Measurements from ENCODE around the genes RPS13, ABCC8, MYOD1, SAA2, SPTY2D1 and TMEM86A.

GRCh38 chr11:16863363-16863945 lies 125.0 kb downstream of the C11orf58 start:
- PRO-cap = no peak
CAGE:
- cytosol, long polyA plus RNA = no peak
- long polyA plus RNA = no peak
- nucleus, long polyA plus RNA = no peak

GRCh38 chr11:17077017-17077768 lies at the start of gene RPS13:
TSS of gene RPS13 (minus strand) at chr11:17077667.
- PRO-cap = bidirectional peak, plus-strand start at chr11:17077877, minus-strand start at chr11:17077667
CAGE:
- cytosol, long polyA plus RNA = start-site peak on the minus strand at chr11:17077661-17077684, 1,435 and 795 reads in 2 replicates
- long polyA plus RNA = no peak
- nucleus, long polyA plus RNA = no peak

DNA sequence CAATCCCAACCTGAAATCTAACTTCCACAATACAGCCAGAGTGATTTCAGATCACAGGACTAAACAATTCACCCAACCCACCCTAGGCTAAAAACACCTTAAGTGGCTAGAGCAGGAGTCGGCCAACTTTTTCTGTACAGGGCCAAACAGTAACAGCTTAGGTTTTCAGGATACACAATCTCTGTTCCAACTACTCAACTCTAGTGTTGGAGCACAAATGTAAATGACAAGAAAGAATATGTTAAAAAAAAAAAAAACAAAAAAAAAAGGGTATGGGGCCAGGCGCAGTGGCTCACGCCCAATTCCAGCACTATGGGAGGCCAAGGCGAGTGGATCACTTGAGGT lies 64.4 kb downstream of the PIK3C2A start:
- PRO-cap = no peak
CAGE:
- cytosol, long polyA plus RNA = no peak
- long polyA plus RNA = no peak
- nucleus, long polyA plus RNA = no peak

- PRO-cap = no peak
CAGE:
- cytosol, long polyA plus RNA = no peak
- long polyA plus RNA = no peak
- nucleus, long polyA plus RNA = no peak
Measured at GRCh38 chr11:17476287-17477223, at the start of gene ABCC8. TSS of gene ABCC8 (minus strand) at chr11:17476845.

DNA sequence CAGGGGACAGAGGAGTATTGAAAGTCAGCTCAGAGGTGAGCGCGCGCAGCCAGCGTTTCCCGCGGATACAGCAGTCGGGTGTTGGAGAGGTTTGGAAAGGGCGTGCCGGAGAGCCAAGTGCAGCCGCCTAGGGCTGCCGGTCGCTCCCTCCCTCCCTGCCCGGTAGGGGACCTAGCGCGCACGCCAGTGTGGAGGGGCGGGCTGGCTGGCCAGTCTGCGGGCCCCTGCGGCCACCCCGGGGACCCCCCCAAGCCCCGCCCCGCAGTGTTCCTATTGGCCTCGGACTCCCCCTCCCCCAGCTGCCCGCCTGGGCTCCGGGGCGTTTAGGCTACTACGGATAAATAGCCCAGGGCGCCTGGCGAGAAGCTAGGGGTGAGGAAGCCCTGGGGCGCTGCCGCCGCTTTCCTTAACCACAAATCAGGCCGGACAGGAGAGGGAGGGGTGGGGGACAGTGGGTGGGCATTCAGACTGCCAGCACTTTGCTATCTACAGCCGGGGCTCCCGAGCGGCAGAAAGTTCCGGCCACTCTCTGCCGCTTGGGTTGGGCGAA lies at the start of gene MYOD1:
TSS of gene MYOD1 (plus strand) at position 369 of the 550 bp plus-strand sequence.
- PRO-cap = no peak
CAGE:
- cytosol, long polyA plus RNA = no peak
- long polyA plus RNA = no peak
- nucleus, long polyA plus RNA = no peak

DNA sequence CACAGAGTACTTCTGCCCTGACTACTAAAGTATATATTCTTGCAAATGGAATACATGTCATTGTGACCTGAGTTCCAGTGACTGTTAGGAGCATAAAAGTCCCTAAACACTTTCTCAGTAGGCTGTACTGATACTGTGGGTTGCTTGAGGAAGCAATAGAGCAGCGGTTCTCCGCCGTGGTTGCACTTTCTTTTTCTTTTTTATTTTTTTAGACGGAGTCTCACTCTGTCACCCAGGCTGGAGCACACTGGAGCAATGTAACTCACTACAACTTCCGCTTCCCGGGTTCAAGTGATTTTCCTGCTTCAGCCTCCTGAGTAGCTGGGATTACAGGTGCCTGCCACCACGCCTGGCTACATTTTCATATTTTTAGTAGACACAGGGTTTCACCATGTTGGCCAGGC lies 2.1 kb downstream of the SAA2 start:
- PRO-cap = no peak
CAGE:
- cytosol, long polyA plus RNA = no peak
- long polyA plus RNA = no peak
- nucleus, long polyA plus RNA = no peak

GRCh38 chr11:18248299-18249023 lies at the start of gene SAA2:
TSS of gene SAA2 (minus strand) at chr11:18248668.
- PRO-cap = no peak
CAGE:
- cytosol, long polyA plus RNA = no peak
- long polyA plus RNA = no peak
- nucleus, long polyA plus RNA = no peak

GRCh38 chr11:18310738-18311418 lies 11.1 kb downstream of the HPS5 start:
- PRO-cap = no peak
CAGE:
- cytosol, long polyA plus RNA = no peak
- long polyA plus RNA = no peak
- nucleus, long polyA plus RNA = no peak

- PRO-cap = no peak
CAGE:
- cytosol, long polyA plus RNA = no peak
- long polyA plus RNA = no peak
- nucleus, long polyA plus RNA = no peak
Measured at GRCh38 chr11:18383524-18383952, 10.8 kb upstream of the LDHA start.

DNA sequence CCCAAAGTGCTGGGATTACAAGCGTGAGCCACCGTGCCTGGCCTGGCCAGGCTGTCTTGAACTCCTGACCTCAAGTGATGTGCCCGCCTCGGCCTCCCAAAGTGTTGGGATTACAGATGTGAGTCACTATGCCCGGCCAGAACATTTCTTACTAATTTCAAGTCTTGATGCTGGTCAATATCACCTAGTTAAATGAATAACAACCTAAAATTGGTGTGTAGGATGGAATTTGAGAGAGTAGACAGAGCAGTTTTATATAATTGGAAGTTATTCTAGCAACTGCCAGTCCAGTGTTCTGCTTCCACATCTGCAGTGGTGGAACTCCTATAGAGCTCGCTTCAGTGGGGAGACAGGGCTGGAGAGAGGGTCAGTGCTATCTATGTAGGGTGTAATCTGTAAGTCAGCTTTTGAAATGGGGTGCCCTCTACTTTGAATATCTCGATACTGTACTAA lies 4.5 kb downstream of the LDHA start:
- PRO-cap = no peak
CAGE:
- cytosol, long polyA plus RNA = no peak
- long polyA plus RNA = no peak
- nucleus, long polyA plus RNA = no peak

GRCh38 chr11:18402735-18403202 lies 8.4 kb downstream of the LDHA start:
- PRO-cap = no peak
CAGE:
- cytosol, long polyA plus RNA = no peak
- long polyA plus RNA = no peak
- nucleus, long polyA plus RNA = no peak

DNA sequence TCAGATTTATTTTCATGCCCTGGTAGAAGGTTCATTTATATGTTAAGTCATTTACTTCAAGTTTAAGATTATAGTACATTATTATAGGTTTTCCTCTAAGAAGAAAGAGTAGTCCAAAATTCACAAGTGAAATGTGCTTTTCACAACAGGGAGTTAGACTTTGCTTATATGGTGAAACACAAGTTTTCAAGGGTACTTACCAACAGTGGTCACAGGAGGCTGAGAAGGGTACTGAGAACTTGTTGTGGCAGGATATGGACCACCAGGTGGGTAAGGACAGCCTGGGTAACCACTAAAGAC lies 24.5 kb downstream of the TSG101 start:
- PRO-cap = no peak
CAGE:
- cytosol, long polyA plus RNA = no peak
- long polyA plus RNA = no peak
- nucleus, long polyA plus RNA = no peak

DNA sequence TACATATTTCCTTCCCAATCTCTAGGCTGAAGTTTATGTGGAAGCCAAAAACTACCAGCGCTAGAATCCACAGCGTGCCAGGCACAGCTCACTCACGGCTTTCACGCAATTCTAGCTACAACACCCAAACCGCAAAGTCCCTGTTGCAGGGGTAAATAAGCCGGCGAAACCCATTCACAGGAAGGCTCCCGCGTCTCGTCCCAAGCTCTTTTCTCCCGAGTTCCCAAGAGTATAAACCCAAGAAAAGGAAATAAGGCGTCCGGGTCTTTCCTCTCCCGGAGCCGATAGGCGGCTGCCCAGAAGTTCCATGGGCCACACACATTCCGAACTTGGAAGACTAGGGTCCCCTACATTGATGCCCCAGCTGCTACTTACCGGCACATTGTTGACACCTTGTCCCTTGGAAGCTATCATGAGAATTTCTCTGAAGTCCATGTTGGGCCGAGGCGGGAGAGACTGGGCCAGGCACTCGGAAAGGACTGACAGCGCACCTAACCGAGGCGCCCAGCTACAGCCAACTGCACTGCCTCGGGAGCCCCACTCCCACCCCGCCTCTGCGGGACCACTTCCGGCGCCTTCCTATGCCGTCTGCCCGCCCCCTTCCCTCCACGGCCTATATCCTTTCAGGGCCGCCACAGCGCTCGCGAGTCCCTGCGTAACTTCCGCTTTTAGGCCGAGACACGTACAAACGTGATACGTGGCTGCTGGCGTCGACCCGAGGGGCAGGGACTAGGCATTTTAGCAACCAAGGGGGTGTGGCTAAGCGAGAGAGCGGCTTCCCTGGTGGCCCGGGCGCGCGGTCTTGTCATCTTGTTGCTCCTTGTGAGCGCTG lies at the start of gene SPTY2D1:
TSS of gene SPTY2D1 (minus strand) at position 520 of the 832 bp plus-strand sequence.
- PRO-cap = bidirectional peak, plus-strand start at position 765 of the sequence, minus-strand start at position 557 of the sequence
CAGE:
- cytosol, long polyA plus RNA = start-site peak on the minus strand centred at position 521 of the sequence, 74 bp wide, 327 and 835 reads in 2 replicates
- long polyA plus RNA = start-site peak on the minus strand centred at position 525 of the sequence, 65 bp wide, 495 and 501 reads in 2 replicates
- nucleus, long polyA plus RNA = start-site peak on the minus strand centred at position 539 of the sequence, 40 bp wide, 502 and 330 reads in 2 replicates

- PRO-cap = bidirectional peak, plus-strand start at chr11:18698758, minus-strand start at chr11:18698541
CAGE:
- cytosol, long polyA plus RNA = no peak
- long polyA plus RNA = no peak
- nucleus, long polyA plus RNA = no peak
Measured at GRCh38 chr11:18698340-18699562, at the start of gene TMEM86A. TSS of gene TMEM86A (plus strand) at chr11:18698779.

DNA sequence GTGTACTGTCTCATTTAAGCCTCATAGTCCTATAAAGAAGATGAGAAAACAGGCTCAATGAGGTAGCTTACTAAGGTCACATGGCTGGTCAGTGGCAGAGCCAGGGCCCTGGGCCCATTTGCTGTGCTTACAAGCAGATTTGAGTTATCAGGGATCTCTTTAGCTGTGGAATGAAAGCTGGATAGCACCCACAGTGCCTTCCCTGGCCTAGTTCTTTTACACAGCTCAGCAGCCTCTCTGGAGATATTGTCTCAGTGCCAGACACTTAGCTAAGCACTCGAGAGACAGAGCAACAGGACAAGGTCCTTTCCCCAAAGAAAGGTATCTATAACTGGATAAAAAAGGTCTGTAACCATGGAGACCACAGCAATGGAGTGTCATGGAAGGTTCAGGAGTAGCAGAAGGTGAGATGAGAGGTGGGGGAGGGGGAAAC lies 6.2 kb downstream of the TMEM86A start:
- PRO-cap = no peak
CAGE:
- cytosol, long polyA plus RNA = no peak
- long polyA plus RNA = no peak
- nucleus, long polyA plus RNA = no peak

DNA sequence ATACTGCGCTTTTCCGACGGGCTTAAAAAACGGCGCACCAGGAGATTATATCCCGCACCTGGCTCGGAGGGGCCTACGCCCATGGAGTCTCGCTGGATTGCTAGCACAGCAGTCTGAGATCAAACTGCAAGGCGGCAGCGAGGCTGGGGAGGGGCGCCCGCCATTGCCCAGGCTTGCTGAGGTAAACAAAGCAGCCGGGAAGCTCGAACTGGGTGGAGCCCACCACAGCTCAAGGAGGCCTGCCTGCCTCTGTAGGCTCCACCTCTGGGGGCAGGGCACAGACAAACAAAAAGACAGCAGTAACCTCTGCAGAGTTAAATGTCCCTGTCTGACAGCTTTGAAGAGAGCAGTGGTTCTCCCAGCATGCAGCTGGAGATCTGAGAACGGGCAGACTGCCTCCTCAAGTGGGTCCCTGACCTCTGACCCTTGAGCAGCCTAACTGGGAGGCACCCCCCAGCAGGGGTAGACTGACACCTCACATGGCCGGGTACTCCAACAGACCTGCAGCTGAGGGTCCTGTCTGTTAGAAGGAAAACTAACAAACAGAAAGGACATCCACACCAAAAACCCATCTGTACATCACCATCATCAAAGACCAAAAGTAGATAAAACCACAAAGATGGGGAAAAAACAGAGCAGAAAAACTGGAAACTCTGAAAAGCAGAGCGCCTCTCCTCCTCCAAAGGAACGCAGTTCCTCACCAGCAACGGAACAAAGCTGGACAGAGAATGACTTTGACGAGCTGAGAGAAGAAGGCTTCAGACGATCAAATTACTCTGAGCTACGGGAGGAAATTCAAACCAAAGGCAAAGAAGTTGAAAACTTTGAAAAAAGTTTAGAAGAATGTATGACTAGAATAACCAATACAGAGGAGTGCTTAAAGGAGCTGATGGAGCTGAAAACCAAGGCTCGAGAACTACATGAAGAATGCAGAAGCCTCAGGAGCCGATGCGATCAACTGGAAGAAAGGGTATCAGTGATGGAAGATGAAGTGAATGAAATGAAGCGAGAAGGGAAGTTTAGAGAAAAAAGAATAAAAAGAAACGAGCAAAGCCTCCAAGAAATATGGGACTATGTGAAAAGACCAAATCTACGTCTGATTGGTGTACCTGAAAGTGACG lies 18.7 kb downstream of the ZDHHC13 start:
- PRO-cap = no peak
CAGE:
- cytosol, long polyA plus RNA = no peak
- long polyA plus RNA = no peak
- nucleus, long polyA plus RNA = no peak

DNA sequence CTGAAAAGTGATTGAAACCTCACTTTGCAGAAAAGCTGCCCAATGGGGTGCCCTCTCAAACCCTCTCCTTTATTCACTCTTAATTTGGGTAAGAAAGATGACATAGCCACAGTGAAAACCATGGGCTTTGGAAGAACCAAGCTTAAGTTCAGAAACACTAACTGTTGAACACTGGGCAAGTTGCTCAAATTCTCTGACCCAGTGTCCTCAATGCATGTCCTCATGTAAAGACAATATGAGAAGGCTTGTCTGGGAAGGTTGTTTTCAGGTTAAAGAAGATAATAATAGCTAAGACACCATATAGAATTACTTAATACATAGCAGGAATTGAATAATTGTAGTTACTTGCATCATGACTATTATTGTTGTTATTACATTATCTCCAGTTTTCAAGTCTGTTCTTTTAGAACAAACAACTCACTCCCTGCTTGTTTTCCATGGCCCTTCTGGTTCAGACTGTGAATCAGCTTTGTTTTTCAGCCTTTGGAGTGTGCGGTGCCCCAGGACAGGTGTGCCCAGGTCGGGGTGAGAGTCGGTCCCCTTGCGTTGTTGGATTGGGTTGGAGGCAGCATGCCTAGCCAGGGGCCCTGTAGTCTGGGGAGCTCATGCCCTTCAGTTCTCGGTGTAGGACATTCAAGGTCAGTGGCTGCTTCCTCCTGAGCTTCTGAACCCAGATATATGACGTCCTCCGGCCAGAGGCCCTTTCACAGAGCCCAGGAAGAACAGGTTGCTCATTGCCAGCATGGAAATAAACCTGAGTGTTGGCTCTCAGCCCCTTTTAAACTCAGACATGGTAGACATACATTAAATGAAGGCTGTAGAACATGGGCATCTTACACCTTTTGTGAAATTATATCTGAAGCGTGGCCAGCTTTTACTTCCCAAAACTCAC lies 2.9 kb downstream of the CSRP3 start:
- PRO-cap = no peak
CAGE:
- cytosol, long polyA plus RNA = no peak
- long polyA plus RNA = no peak
- nucleus, long polyA plus RNA = no peak

GRCh38 chr11:19277459-19277899 lies 36.7 kb upstream of the E2F8 start:
- PRO-cap = no peak
CAGE:
- cytosol, long polyA plus RNA = no peak
- long polyA plus RNA = no peak
- nucleus, long polyA plus RNA = no peak

DNA sequence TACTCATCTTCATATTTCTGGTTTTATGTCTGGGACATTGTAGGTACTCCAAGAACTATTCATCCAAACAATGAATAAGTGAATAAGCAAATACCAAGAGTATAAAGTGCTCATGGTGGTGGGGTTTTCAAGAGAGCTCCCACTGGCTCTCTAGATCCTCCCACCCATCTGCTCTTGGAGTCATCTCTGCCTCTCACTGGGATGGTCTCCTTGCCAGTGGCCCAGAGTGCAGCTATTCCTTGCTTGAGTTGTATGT lies 126.6 kb upstream of the E2F8 start:
- PRO-cap = no peak
CAGE:
- cytosol, long polyA plus RNA = no peak
- long polyA plus RNA = no peak
- nucleus, long polyA plus RNA = no peak

- PRO-cap = no peak
CAGE:
- cytosol, long polyA plus RNA = no peak
- long polyA plus RNA = no peak
- nucleus, long polyA plus RNA = no peak
Measured at GRCh38 chr11:19455792-19456144, 215.0 kb upstream of the E2F8 start.

Data from A549 (cell line).